Progenitor cell of endocrine pancreas (in vitro differentiated cells): ENCODE measurements around a stretch of chr12.

DNA sequence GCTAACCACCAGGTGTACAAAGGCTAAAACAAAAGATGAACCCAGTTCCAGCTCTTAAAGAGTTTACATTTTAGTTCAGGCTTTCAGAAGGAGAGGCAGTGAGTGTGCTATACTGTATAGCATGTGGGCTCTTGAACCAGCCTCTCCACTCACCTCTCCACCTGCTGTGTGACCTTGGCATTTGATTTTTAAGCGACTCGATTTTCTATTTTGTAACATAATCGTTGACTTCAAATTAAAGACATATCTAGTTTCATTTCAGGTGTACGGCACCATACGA, 938 bp upstream of the USP15 start:
- PRO-cap = unidirectional peak, plus-strand start at position 86 of the sequence

DNA sequence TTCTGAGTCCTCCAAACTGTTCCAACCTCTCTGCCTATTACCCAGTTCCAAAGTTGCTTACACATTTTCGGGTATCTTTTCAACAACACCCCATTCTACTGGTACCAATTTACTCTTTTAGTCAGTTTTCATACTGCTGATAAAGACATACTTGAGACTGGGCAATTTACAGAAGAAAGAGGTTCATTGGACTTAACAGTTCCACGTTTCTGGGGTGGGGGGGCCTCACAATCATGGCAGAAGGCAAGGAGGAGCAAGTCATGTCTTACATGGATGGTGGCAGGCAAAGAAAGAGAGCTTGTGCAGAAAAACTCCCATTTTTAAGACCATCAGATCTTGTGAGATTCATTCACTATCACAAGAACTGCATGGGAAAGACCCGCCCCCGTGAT, 85.3 kb downstream of the USP15 start:
- PRO-cap = no peak

DNA sequence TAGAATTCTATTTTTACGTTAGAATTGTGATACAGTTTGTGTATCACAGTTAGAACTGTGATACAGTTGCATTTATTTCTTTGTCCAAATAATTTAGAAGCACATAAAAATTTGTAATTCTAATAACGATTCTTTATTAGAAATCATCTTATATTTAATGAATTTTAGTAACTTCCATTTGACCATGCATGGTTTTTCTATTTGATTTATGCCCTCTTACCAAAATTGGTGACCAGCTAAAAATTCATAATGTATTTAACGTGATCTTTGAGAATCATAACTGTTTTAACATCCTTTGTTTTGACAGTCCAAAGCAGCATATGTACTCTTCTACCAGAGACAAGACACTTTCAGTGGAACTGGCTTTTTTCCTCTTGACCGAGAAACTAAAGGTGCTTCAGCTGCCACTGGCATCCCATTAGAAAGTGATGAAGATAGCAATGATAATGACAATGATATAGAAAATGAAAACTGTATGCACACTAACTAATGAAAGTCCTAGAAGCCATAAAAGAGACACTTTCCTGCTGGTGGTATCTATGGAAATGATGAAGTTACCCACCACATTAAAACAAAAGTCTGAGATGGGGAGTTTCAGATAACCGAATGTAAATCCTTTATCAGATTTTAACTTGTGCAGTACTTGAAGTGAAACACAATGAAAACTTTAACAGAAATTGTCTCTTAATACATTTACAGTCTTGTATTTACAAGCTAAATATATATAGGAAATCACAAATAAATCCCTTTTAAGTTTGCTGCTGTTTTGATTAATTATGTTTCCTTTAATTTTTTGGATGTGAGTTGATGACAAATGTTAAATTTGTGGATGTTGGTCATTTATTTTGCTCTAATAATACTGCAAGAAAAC, 62.5 kb upstream of the MON2 start:
- PRO-cap = no peak

GRCh38 chr12:62532158-62532669, 65.6 kb downstream of the MON2 start:
- PRO-cap = no peak

DNA sequence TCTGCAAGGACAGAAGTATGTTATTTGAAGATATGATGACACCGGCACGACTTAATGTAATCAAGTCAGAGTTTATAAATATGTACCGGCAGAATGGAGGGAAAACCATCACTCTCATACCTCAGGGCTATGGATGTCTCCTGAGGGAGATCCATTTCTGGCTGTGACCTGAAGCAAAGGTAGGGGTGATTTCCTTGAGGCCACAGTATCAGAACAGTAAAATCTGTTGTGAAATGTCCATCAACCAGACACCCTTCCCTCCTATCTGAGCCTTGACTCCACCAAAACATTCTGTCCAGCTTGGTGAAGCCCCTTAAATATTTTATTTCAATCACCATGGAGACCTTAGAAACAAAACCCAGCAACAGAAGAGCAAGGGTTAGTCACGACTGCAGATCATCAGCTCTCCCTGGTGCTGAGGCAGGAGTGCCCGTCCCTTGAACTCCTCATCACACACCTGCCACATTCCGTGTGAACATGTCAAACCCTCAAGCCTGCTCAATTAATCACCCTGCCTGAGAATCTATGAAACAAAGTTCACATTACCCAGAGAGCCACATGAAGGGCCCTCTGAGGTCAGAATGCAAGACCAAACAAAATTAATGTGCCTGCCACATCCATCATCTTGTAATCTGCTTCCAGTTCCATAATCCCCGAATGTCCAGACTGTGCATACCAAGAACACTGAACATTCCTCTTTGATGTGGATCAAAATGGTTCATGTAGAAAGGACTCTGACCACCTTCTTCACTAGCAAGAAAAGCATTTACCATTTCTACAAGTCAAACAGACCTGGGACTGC, 203.0 kb downstream of the PPM1H start:
- PRO-cap = no peak

DNA sequence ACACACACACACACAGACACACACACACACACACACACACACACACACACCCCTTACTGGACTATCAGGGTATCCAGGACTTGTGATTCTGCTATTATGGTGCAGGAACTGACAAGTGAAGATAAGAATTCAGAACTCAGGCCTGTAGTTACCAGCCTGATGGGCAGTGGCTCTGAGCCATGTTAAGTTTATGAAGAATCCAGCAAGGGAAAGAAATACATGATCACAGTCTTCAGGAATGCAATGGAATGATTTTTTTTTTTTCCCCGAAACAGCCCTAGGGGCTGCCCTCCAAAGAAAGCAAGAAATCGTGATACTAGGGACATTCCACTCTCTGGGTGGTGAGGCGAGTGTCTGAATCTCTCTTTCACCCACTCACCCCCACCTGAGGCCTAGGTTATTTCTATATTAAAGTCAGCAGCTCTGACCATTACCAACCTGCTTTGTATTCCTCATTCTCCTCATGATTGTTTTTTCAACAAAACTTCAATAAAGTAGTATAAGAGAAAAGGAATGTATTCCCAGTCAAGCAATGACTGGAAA, 105.8 kb downstream of the AVPR1A start:
- PRO-cap = no peak

DNA sequence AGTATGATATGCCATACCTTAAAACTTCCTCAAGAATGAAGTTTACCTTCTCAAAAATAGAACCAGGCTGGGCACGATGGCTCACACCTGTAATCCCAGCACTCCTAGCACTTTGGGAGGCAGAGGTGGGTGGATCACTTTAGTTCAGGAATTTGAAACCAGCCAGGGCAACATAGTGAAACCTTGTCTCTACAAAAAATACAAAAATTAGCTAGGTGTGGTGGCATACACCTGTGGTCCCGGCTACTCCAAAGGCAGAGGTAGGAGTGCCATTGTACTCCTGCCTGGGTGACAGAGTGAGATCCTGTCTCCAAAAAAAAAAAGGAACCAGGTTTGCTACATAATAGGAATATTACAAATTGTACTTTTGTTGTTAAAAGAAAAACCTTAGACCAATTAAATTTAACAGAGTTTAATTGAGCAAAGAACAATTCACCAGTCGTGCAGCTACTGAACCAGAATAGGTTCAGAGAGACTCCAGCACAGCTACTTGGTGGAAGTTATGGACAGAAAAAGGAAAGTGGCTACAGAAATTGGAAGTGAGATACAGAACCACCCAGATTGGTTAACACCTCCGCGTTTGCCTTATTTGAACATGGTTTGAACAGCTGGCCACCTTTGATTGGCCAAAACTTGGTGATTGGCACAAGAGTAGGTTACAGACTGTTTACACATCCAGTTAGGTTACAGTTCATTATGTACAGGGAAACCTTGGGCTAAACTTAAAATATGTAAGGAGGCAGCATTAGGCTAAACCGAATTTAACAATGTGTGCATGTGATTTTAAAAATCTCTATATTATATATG, 54.7 kb downstream of the SRGAP1 start:
- PRO-cap = no peak

DNA sequence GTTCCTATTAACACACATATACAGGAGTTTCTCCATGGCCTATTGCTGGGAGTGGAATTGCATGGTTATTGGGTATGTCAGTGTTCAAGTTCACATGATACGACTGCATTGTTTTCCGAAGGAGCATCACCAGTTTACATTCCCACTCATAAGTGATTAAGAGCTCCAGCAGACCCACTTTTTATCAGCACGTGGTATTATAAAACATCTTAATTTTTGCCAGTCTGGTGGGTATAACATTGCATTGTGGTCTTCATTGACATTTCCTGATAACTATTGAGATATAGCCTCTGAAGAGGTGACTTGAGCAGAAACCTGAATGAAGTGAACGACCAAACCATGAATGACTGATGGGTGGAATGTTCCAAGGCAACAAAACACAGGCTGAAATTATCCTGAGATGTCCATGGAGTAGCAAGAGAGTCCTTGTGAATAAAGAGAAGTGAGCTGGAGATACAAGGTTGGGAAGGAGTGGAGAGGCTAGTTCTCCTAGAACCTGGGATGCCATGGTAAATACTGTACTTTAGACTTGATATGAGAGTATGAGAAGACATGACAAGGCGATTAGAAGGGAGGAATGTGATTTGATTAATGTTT, 75.6 kb downstream of the SRGAP1 start:
- PRO-cap = no peak

GRCh38 chr12:63998890-63999618, 154.6 kb downstream of the SRGAP1 start:
- PRO-cap = no peak

DNA sequence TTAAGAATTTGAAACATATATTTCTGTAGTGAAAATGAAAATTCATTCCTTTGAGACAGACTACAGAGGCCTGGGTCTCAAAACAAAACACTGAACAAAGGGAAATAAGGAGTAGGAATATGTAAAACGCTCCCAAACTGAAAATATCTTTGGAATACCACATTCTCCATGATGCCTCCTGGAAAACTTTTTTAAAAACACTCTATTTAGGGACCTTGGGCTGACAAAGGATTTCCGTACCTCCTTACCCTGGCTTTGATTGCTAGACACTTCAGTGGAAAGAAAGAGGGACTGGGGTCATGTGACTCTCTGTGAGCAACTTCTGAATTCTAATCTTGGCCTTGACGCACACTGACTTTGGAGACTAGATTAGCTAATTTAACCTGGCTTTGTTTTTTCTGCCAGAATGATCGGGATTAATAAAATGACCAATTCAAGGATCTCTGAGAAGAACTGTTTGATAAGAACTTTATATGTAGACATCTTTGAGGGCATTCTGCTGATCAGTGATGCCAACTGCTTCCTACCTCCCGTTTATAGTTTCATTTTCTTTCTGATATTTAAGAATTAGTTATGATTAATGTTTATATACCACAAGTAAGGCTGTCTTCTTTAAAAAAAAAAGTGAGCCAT, 181.1 kb downstream of the SRGAP1 start:
- PRO-cap = no peak

GRCh38 chr12:64456825-64457350, 5.0 kb downstream of the TBK1 start:
- PRO-cap = no peak

GRCh38 chr12:64465641-64465982, 13.7 kb downstream of the TBK1 start:
- PRO-cap = no peak

DNA sequence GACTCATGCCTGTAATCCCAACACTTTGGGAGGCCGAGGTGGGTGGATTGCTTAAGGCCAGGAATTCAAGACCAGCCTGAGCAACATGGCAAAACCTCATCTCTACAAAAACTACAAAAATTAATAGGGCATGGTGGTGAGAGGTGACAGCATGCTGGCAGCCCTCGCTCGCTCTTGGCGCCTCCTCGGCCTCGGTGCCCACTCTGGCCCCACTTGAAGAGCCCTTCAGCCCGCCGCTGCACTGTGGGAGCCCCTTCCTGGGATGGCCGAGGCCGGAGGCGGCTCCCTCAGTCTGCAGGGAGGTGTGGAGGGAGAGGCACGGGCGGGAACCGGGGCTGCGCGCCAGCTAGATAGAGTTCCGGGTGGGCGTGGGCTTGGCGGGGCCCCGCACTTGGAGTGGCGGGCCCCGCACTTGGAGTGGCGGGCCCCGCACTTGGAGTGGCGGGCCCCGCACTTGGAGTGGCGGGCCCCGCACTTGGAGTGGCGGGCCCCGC, 67.6 kb upstream of the RASSF3 start:
- PRO-cap = no peak

- PRO-cap = no peak
These were observed 5.8 kb downstream of the RASSF3 start for GRCh38 chr12:64616021-64616625.

- PRO-cap = no peak
These were observed 23.3 kb downstream of the RASSF3 start for GRCh38 chr12:64633269-64634228.

DNA sequence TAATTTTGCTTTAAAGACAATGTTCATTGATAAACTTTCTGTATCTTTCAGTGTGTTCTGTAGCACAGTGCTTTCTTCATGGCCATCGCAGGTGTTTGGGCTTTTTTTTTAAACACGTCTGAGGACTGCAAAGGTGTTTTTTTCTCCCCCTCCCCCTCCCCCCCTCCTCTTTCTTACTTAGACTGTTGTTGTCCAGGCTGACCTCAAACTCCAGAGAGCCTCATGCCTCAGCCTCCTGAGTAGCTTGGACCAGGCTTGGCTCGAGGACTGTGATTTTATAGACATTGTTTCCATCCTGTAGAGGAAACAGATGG, 41.9 kb downstream of the RASSF3 start:
- PRO-cap = no peak

DNA sequence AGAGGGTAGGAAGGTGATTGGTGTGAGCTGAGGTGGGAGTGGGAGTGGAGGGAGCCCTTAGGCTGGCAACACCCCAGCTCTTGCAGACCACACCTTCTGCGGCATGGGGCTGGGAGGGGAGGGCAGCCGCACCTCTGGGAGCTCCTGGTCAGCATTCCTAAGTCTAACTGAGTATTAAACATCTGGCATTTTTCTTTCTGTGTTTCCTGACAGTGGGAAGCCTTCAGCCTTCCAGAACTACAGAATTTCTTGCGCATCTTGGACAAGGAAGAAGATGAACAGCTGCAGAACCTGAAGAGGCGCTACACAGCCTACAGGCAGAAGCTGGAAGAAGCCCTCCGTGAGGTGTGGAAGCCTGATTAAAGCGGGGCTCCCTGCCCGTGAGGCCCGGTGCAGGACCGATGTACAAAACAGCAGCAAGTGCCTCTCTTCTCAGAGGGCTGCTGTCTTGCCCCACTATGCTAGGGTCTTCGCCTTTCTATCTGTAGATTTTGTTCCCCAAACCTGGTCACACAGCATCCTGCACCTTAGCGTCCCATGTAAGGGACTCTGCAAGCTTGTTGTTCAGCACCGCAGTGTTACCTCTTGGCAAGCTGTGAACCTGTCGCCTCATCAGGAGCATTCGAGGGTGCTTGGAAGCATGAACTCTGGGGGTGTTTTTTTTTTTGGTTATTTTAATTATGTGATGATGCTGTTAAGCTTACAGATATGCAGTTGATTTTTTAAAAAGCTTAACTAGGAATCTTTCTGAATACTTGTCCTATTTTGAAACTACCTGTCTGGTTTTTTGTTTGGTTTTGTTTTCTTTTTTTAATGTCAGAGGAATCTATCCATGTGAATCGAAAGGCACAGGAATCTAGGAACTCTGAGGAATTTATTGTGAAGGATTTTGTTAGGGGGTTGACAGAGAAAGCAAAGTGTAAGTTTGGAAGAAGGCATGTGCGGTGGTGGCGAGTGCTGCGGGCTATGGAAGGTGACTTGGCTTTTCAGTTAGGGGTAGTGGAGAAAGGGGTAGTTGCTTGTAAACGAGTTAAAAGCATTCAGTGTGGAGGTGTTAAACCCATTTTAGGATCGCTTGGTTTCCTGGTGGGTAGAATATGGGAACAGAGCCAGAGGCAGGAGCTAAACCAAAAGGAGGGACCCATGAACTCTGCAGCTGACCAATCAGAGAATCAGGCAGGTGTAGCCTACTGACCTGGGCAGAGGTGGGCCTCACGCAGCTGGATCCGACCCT, 64.2 kb downstream of the GNS start:
- PRO-cap = no peak

DNA sequence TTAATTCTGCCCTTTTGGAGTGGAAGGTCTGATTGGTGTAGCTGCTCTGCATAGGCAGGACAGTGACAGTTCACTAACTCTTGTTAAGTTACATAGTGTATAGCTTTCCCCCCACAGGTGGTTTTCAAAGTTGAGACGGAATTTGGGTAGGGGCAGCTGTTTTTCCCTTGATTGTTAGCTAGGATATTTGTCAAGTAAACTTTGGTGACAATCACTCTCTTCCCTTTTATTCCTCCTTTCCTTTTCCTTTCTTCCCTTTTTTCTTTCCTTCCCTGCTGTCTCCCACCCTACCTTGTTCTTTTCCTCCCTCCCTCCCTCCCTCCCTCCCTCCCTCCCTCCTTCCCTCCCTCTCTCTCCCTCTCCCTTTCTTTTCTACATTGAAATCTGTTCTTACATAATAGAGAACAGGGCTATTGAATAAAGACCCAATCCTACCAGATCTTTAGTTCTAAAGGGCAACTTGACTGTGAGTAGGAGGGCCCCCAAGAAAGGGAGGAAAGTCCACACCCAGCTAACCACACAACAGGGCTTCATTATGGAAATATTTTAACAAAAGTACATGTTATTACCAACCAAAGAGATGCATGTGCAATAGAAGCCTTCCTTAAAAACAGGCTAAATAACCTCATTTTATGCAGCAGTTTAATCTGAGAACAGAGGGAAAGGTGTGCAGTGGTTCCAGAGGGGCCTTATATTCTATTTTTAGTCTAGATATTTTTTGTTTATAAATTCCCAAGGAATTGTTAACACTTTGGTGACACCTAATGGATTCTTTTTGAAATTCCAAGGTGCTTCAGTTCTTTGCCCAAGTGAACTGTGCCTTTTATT, 63.2 kb downstream of the GNS start:
- PRO-cap = no peak

DNA sequence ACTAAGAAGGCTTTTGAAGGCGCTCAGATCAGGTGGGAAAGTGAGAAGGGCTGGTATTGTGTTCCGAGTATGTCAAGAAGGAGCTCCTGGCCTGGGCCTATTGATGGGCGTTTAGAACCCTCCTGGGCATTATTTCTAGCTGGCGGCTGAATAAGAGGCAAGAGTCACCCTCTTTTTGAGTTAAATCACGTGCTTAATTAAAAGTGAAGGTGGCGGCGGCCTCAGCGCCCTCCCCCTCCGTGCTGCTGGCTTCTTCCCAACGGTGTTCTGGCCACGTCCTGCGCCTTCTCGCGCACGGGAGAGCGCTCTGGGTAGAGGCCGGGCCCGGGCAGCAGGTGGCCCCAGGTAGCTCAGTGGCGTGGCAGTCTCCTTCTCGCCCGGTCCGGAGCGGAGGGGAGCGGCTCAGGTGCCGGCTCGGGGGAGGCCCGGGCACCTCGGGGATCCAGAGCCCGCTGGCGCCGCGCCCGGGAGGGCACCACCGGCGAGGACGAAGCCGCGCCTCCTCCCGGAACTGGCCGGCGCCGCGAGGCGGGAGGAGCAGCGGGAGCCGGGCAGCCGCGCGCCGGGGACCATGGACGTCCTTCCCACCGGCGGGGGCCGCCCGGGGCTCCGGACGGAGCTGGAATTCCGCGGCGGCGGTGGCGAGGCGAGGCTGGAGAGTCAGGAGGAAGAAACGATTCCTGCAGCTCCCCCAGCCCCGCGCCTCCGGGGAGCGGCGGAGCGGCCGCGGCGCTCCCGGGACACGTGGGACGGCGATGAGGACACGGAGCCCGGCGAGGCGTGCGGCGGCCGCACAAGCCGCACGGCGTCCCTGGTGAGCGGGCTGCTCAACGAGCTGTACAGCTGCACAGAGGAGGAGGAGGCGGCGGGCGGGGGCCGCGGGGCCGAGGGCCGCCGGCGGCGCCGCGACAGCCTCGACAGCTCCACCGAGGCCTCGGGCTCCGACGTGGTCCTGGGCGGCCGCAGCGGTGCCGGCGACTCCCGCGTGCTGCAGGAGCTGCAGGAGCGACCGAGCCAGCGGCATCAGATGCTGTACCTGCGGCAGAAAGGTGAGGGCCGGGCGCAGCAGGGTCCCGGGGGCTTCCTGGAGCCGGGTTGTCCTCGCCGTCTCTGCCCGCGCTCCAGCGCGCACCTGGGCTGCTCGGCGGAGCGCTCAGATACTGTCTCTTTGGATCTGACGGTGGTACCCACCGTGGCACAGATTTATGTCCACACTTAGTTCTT, 21.4 kb upstream of the GNS start:
- PRO-cap = bidirectional peak, plus-strand start at position 364 of the sequence, minus-strand start at position 269 of the sequence; bidirectional peak, plus-strand start at position 794 of the sequence, minus-strand start at position 682 of the sequence

GRCh38 chr12:64782187-64782748, 23.1 kb upstream of the GNS start:
- PRO-cap = no peak